Glomerular endothelial cell (primary cell): ENCODE results near the genes RPS9, LILRA4, KIR2DL1 and NCR1.

DNA sequence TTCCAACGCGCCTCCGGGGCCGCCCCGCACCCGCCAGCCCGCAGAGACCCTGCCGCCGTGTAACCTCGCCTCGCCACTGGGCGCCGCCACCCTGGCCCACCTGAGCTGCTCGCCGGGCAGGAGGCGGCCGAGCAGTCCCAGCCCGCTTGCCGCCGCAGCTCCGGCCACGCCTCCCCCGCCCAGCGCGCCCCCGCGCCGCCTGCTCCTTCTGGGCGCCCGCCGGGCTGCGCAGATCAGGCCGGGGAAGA lies 218 bp downstream of the MBOAT7 start:
- RAMPAGE, long total RNA, result no peak

DNA sequence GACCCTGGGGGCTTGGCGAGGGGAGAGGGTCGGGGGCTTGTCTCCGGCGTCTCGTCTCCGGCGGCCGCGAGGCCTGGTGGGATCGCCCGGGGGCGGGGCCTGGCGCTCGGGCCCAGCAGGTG lies 148 bp upstream of the TSEN34 start:
- RAMPAGE, long total RNA, result no peak

DNA sequence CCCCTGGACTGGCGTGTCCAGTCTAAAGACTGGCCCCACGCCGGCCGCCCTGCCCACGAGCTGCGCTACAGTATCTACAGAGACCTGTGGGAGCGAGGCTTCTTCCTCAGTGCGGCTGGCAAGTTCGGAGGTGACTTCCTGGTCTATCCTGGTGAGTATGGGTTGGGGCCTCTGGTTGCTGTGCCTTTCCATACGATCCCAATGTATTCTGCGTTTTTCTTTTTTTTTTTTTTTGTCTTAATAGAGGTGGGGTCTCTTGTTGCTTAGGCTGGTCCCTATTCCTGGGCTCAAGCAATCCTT lies 1.1 kb downstream of the TSEN34 start:
- RAMPAGE, long total RNA, result no peak

DNA sequence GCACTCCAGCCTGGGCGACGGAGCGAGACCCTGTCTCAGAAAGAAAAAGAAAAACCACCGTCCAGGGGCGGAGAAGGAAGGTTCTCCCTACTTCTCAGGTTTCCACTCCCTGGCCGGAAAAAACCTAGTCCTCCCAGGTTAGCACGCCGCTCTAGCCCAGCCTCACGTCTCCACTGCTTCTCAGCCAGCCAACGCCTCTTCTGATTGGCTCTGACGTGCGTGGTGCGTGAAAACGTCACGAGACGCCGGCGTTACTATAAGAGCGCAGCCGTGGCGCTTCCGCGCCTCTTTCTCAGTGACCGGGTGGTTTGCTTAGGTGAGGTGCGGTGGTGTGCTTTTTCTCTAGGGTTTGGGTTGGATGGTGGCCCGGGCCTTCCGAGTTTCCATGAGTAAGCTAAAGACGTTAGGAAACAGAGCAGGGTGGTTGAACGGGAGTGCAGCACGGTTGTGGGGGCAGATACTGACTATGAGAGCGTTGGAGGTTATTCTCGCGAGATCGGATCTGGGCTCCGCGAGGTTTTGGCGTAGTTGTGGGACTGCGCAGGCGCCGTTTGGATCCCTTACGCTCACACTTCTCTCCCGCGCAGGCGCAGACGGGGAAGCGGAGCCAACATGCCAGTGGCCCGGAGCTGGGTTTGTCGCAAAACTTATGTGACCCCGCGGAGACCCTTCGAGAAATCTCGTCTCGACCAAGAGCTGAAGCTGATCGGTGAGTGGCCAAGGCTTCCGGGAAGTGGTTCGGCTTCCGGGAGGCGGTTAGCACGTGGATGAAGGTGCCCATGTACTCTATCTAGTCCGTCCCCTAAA lies at the start of gene RPS9:
Gene RPS9 (plus strand): TSS at position 286 of the 807 bp plus-strand sequence.
- RAMPAGE, long total RNA, result start-site peak on the plus strand centred at position 294 of the sequence, 19 bp wide, 2,862 and 2,593 reads in 2 replicates

GRCh38 chr19:54201380-54201913 lies 789 bp downstream of the RPS9 start:
- RAMPAGE, long total RNA, result no peak

DNA sequence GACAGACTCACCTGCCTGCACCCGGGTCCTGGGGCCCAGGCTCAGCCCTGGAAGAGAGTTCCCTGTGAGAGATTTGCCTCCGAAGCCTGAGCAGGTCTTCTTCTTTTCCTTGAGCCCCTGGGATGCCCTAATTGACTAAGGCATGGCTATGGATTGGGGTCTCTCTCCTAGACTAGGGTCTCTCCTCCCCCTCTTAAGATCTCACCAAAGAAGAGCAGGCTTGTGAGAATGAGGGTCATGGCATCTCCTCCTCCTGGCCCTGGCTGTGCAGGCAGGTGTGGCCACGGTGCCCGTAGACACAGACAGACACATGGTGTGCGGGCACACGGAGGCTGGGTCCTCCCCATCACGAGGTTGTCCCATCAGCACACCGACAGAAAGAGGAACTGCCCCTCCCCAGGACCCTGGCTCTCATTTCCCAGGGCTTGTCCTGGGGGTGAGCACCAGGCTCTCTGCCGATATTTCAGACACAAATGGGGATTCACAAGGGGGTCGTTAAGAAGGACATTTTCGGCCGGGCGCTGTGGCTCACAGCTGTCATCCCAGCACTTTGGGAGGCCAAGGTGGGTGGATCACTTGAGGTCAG lies at the start of gene LILRA4:
Gene LILRA4 (minus strand): TSS at position 308 of the 586 bp plus-strand sequence.
- RAMPAGE, long total RNA, result no peak

- RAMPAGE, long total RNA, result no peak
These were observed 12.7 kb upstream of the LENG8 start for GRCh38 chr19:54436021-54436911.

DNA sequence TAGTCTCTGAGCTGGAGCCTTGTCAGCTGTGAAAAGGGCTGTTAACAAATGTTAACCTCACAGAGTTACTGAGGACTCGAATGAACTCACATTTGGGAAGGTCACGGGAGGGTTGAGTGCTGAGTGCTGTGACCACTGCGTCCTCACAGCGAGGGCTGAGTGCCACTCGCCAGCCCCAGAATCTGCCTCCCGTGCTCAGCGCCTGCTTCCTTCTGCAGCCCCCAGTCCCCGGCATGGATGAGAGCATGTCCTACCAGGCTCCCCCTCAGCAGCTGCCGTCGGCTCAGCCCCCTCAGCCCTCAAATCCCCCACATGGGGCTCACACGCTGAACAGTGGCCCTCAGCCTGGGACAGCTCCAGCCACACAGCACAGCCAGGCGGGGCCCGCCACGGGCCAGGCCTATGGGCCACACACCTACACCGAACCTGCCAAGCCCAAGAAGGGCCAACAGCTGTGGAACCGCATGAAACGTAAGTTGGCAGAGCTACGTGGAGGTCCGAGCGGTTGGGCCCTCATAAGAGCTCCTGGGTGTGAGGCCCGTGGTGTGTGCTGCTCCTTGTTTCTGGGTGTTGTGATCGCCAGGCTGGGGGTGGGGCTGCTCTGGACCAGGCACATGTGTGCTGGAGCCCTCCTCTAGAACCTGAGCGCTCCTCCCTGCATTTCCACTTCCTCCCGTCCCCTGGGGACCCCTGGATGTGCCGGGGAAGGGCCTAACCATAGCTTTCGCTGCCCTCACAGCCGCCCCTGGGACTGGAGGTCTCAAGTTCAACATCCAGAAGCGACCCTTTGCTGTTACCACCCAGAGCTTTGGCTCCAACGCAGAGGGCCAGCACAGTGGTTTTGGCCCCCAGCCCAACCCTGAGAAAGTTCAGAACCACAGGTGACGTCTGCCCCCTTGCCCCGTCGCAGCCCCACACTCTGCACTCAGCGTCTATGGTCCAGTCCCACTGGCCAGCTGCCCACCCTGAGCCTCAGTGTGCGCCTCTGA lies 5.5 kb downstream of the LENG8 start:
- RAMPAGE, long total RNA, result no peak

GRCh38 chr19:54464612-54465564 lies 1.3 kb upstream of the LENG9 start:
- RAMPAGE, long total RNA, result no peak

DNA sequence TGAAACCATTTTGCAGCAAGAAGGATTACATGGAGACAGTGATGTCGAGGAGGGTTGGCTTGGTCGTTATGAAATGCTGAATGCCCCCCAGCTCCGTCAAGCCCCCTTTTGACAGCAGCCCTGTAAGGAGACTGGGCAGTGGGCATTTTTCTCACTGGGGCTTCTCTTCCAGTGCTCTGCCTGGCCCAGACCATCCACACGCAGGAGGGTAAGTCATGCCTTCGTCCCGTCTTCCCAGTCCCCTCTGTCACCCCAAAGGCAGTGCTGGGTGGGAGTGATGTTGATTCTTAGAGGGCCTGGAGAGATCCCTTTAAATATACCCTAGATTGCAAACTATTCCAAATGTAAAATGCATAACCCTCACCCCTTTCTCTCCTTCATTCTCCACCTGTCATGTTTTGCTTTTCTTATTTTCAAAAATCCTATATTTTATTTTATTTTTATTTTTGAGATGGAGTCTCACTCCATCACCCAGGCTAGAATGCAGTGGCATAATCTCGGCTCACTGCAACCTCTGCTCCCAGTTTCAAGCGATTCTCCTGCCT lies 969 bp downstream of the LAIR2 start:
- RAMPAGE, long total RNA, result no peak

GRCh38 chr19:54642765-54643570 lies 12.7 kb downstream of the LILRB1 start:
- RAMPAGE, long total RNA, result no peak

DNA sequence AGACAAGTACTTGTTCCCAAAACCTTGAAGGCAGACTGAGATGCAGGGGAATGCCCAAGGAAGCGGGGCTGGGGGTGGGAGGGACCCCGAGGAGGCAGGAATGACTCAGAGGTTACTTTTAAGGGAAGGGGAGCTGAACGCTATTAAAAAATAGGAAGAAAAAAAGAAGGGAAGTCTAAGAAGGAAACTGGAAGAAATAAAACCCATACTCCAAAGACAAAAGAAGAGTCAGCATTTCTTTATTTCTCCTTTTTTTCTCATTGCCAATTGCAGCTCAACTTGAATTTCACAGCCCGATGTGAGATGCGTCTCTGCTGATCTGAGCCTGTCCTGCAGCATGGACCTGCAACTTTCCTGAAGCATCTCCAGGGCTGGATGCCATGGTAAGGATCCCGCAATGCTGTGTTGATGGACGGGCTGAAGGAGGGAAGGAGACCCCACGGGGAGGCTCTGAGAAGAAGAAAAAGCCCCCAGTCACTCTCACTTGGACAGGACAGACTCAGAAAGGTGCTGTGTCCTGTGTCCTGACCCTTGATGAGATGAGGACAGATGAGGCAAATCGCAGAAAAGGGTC lies 13.4 kb downstream of the LILRB1 start:
- RAMPAGE, long total RNA, result no peak

- RAMPAGE, long total RNA, result no peak
These were observed 1.9 kb upstream of the LILRB4 start for GRCh38 chr19:54660631-54661473.

DNA sequence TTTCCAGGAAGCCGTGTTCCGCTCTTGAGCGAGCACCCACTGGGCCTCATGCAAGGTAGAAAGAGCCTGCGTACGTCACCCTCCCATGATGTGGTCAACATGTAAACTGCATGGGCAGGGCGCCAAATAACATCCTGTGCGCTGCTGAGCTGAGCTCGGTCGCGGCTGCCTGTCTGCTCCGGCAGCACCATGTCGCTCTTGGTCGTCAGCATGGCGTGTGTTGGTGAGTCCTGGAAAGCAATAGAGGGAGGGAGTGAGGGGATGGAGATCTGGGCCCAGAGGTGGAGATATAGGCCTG lies at the start of gene KIR2DL1:
Gene KIR2DL1 (plus strand): TSS at position 132 of the 298 bp plus-strand sequence.
- RAMPAGE, long total RNA, result no peak

- RAMPAGE, long total RNA, result no peak
These were observed 4.3 kb downstream of the FCAR start for GRCh38 chr19:54878125-54878905.

GRCh38 chr19:54889450-54889651 lies 15.3 kb downstream of the FCAR start:
- RAMPAGE, long total RNA, result no peak

- RAMPAGE, long total RNA, result no peak
These were observed at the start of gene NCR1 for GRCh38 chr19:54905522-54906809. TSS of gene NCR1 (plus strand) at chr19:54906148.

DNA sequence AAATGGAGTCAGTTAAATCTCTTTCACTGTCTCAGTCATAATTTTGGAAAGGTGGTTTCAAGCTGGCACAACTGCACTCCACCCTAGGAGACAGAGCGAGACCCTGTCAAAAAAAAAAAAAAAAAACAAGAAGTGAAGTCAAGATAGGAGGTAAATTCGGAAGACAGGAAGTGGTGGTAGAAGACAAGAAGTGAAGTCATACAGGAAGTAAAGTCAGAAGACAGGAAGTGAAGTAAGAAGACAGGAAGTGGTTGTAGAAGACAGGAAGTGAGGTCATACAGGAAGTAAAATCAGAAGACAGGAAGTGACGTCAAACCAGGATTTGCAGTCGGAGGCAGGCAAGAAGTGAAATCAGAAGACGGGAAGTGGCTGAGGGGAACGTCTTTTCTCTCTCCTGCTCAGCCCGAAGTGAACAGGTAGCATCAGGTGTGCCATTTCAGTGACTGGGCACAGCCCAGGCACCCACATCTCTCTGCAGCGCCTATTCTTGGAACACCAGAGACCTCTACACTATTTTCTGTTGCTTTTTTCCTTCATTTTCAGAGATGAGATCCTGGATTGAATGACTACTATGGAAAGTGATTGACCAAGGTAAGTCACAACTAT lies 32.1 kb downstream of the GP6 start:
- RAMPAGE, long total RNA, result no peak

- RAMPAGE, long total RNA, result no peak
These were observed 27.7 kb downstream of the GP6 start for GRCh38 chr19:55010219-55010983.

DNA sequence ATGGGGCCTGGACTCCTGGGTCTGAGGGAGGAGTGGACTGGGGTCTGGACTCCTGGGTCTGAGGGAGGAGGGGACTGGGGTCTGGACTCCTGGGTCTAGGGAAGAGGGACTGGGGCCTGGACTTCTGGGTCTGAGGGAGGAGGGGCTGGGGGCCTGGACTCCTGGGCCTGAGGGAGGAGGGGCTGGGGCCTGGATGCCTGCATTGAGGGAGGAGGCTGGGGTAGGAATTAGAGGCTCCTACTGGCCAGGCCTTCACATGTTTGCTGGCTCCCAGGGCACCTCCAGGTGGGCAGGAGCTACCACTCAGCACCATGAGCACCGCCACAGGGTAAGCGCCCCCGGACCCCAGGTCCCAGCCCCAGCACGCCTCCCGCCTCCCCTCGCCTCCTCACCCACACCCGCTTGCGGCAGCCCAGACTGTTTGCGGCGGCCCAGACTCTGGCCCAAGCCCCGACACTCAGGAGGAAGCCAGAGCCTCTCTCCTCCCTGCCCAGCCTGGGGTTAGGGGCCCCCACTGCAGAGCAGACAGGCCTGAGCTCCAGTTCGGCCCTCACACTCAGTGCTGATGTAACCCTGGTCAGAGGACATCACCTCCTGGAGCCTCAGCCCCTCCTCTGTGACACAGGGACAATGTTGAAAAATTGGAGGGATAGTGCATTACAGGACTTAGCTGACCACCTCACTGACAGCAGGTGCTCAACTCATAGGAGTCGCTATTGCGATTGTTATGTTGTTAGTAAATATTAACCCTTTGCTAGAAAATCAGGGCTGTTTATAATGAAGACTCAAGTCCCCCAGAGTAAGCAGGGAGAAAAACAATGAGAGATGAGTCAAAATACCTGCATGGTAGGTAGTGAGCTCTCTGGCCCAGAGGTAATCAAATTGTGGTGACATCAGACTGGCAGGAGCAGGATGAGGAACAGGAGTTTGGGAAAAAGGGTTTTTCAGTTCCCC lies 742 bp downstream of the EPS8L1 start:
- RAMPAGE, long total RNA, result no peak